Aortic smooth muscle cell (primary cell): ENCODE results near the genes TLR8 and TMSB4X.

- RRBS = no CpG with 5 or more reads among the region's 11 CpGs
Measured at GRCh38 chrX:10106589-10107290, 50.0 kb upstream of the CLCN4 start.

- RRBS = no CpG with 5 or more reads among the region's 22 CpGs
Measured at GRCh38 chrX:10133889-10134861, 22.6 kb upstream of the CLCN4 start.

- RRBS = 17% methylated on average over 1 of the region's 9 CpGs
Measured at GRCh38 chrX:10142596-10143268, 14.0 kb upstream of the CLCN4 start.

GRCh38 chrX:10172918-10173281 lies 16.1 kb downstream of the CLCN4 start:
- RRBS = no CpG with 5 or more reads among the region's 11 CpGs

GRCh38 chrX:10175414-10176009 lies 18.7 kb downstream of the CLCN4 start:
- RRBS = no CpG with 5 or more reads among the region's 7 CpGs

DNA sequence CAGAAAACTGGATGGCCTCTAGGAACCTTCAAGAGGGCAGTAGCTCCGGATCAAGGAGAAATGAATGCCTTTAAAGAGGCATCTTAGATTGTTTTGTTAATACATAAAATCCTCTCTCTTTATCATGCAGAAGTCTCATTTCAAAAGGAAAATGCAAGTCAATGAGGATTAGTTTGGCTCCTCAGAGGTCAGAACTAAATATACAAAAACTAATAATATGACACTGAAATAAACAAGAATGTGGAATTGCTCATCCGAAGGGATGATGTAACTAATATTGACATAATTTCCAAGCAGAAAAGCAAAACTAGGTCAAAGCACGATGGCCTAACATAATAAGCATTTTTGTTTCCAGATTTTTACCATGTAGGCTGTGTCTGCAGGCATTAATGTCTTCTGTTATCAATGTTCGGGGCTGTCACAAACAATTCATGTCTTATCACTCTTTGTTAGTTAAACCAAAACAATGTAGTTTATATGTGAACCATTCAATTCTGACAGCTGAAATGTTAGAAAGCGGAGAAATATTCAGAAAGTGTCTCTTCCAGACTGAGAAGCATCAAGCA lies 8.7 kb downstream of the MID1 start:
- RRBS = no CpG with 5 or more reads among the region's 5 CpGs

- RRBS = no CpG with 5 or more reads among the region's 6 CpGs
Measured at GRCh38 chrX:10618930-10619140, 1.6 kb downstream of the MID1 start.

- RRBS = no CpG with 5 or more reads among the region's 6 CpGs
Measured at GRCh38 chrX:11340981-11341847, 48.0 kb downstream of the AMELX start.

GRCh38 chrX:11428211-11428965 lies 135.2 kb downstream of the AMELX start:
- RRBS = 91% methylated on average over 2 of the region's 6 CpGs

- RRBS = no CpG with 5 or more reads among the region's 5 CpGs
Measured at GRCh38 chrX:12494809-12495150, 296.4 kb upstream of the PRPS2 start.

GRCh38 chrX:12906559-12906836 lies at the start of gene TLR8:
TLR8 (plus strand) TSS chrX:12906620.
- RRBS = no CpG with 5 or more reads among the region's 5 CpGs

DNA sequence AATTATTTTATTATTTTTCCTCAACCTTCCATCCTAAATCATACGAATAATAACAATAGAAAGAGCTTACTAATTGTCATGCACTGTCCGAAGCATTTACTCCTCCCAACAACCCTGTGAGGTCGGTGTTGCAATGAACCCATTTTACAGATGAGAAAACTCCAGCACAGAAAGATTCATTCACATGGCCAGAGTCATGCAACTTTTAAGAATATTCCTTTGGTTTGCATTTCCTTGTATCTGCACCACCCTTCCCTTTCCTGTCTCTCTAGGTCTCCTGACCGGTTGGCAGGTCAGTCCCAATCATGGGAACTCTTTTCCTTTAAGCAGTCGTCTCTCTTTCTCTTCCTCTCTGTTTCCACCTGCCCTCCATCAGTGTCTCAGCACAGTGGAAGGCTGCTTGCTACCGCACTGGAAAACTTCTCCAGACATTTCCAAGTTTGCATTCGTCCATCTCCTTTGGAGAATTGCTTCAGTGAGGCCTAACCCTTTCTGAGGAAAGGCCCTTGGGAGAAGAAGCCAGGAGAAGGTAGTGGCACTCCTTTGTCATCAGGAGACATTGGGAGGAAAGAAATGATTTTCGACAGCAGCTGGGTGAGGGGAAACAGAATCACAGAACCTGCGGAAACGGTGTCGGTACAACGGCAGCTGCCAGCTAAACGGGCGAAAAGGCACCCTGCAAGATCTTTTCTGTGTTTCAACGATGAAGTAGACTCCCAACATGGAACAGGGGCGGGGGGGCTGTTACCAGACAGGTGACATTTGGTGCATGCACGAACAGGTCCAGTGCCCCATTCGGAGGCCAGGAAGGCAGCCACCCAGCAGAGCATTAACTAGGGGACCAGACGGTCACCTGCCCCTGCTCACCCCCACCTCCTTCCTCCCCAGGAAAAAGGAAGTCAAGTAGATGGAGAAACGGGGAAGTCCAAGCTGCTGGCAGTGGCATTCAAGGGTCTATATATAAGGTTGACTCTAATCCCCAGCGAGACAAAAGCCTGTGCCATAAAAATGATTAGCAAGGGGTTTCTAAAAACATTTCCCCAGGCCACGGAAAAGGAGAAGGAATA lies 1.7 kb upstream of the TMSB4X start:
- RRBS = no CpG with 5 or more reads among the region's 22 CpGs

- RRBS = 7% methylated on average over 12 of the region's 59 CpGs
Measured at GRCh38 chrX:12974522-12975450, at the start of gene TMSB4X. TMSB4X (plus strand) TSS chrX:12975110.

GRCh38 chrX:12984361-12985435 lies 9.8 kb downstream of the TMSB4X start:
- RRBS = no CpG with 5 or more reads among the region's 6 CpGs

GRCh38 chrX:13013739-13014297 lies 30.6 kb downstream of the FAM9C start:
- RRBS = no CpG with 5 or more reads among the region's 6 CpGs

DNA sequence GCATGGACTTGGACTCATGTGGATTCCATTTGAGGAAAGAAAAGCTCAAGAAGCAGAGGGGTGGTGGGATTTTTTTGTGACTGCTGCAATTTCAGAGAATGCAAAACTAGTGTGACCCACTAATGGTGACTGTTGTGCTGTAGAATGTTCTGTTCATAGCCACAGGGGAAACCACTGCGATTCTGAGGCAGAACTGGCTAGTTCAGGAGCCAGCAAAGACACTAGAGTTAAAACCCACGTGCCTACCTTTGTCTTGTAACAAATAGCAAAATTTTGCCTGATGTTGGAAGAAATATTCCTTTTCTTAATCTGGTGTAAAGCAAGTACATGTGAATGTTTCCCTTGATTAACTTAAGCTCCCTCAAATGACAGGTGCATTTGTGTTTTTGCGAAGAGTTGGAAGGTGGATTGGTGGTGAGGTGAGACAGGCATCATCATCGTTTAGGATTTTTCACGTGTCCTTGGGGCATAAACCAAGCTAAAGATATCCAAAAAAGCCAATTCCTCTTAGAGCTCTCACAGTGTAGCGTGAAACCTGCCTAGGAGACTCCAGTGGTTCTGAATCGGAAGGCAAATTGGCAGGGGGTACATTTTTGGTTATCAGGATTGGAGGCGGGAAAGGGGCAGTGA lies 38.0 kb upstream of the FAM9C start:
- RRBS = no CpG with 5 or more reads among the region's 8 CpGs

DNA sequence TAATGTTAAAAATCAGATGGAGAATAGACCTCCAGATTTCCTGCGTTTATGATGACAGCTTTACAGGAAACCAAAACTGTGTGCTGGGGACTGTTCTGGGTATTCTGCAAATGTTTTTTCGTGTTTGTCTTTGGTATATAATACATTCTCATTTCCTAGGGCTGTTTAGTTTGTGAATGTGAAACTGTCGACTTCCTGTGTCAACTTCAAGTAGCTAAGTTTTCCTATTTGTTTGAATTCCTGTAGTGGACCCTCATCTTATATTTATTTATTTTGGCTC lies 79.5 kb upstream of the FAM9C start:
- RRBS = no CpG with 5 or more reads among the region's 3 CpGs

GRCh38 chrX:13250809-13251692 lies 68.8 kb downstream of the ATXN3L start:
- RRBS = no CpG with 5 or more reads among the region's 7 CpGs

DNA sequence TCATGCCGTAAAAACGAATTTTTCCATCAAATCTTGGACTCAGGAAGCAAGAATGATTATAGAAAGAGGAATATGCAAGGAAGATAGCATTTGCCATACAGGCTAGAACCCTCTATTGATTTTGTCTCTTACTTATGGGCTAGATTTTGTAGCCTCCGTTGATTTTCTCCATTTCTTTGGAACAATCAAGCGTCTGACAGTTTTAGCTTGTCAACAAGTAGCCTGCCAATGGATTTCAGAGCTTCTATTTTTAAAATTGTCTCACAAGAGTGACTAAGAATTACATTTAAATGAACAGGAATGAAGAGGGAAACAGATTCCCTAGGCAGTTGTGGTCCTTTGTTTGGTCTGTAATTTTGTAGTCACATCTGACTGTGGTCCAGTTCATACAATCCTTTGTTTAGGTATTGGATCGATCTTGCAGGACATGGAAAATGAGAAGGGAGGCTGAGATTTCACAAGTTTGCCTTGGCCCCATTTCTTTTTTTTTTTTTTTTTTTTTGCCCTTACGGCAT lies 86.7 kb upstream of the EGFL6 start:
- RRBS = no CpG with 5 or more reads among the region's 6 CpGs

DNA sequence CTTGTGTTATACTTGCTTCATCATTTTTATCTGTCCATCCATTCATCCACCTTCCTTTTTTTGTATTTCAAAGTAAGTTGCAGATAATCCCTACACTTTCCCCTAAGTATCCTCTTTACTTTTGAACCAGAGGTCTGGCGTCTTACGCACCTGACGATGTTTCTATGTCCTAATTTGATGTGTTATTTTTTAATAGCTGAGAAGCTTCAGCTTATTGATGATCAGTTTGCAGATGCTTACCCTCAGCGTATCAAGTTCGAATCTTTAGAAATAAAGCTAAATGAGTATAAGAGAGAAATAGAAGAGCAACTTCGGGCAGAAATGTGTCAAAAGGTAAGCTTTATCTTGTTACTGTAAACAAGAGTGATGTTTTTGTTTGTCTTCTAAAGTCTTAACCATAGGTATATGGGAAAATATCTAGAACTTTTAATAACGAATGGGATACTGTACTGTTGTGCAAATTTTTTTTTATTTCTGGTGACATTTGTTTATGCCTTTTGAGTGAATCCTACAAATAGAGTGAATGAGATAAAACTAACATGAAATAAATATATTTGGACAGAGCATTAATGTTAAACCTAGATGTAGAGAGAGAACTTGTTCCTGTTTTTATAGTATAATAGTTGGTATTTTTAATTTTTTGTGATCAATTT lies 11.7 kb downstream of the OFD1 start:
- RRBS = no CpG with 5 or more reads among the region's 7 CpGs